Colic lymph node (tissue), 1 donor: ENCODE data around the gene CORO1A.

- PRO-cap = no peak
These were observed 115.0 kb downstream of the NPIPB11 start for GRCh38 chr16:29291259-29292125.

GRCh38 chr16:29310695-29311665 is 95.5 kb downstream of the NPIPB11 start:
- PRO-cap = no peak

GRCh38 chr16:29318457-29318800 is 88.1 kb downstream of the NPIPB11 start:
- PRO-cap = no peak

GRCh38 chr16:29318801-29319052 is 87.8 kb downstream of the NPIPB11 start:
- PRO-cap = no peak

DNA sequence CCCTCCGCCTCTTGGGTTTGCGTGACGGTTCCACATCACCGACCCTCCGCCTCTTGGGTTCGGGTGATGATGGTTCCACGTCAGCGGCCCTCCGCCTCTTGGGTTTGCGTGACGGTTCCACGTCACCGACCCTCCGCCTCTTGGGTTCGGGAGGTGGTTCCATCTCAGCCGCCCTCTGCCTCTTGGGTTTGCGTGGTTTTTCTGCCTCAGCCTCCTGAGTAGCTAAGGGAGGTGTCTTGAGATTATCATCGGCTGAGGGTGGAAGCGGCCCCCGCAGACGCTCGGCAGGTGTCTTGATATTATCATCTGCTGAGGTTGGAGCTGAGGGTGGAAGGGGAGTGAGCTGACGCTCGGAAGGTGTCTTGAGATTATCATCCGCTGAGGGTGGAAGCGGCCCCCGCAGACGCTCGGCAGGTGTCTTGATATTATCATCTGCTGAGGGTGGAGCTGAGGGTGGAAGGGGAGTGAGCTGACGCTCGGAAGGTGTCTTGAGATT is 25.0 kb downstream of the NPIPB11 start:
- PRO-cap = no peak

DNA sequence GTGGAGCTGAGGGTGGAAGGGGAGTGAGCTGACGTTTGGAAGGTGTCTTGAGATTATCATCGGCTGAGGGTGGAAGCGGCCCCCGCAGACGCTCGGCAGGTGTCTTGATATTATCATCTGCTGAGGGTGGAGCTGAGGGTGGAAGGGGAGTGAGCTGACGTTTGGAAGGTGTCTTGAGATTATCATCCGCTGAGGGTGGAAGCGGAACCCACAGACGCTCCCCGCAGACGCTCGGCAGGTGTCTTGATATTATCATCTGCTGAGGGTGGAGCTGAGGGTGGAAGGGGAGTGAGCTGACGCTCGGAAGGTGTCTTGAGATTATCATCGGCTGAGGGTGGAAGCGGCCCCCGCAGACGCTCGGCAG is 24.5 kb downstream of the NPIPB11 start:
- PRO-cap = unidirectional peak, plus-strand start at position 211 of the sequence

GRCh38 chr16:29572037-29572441 is 91.0 kb upstream of the SPN start:
- PRO-cap = no peak

- PRO-cap = bidirectional peak, plus-strand start at chr16:29595672, minus-strand start at chr16:29595381
These were observed 67.6 kb upstream of the SPN start for GRCh38 chr16:29595433-29595957.

DNA sequence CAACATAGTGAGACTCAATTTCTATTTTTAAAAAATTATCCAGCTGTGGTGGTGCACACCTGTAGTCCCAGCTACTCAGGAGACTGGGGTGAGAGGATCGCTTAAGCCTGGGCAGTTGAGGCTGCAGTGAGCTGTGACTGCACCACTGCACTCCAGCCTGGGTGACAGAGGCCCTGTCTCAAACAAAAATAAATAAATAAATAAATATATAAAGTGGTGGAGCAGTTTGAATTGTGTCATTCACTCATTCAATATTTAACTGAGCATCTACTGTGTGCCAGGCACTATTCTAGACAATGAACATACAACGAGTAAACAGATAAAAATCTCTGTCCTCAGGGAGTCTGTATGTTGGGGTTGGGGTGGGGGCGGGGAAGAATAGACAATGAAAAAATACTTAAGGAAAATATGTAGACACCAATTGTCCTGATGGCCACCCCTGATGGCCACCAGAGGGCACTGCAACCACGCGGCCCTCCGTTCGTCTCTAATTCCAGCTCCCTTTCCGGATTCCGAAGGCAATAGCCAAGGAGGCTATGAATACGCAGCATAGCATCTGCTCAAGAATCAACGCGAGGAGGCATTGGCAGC is 21.3 kb downstream of the QPRT start:
- PRO-cap = no peak

DNA sequence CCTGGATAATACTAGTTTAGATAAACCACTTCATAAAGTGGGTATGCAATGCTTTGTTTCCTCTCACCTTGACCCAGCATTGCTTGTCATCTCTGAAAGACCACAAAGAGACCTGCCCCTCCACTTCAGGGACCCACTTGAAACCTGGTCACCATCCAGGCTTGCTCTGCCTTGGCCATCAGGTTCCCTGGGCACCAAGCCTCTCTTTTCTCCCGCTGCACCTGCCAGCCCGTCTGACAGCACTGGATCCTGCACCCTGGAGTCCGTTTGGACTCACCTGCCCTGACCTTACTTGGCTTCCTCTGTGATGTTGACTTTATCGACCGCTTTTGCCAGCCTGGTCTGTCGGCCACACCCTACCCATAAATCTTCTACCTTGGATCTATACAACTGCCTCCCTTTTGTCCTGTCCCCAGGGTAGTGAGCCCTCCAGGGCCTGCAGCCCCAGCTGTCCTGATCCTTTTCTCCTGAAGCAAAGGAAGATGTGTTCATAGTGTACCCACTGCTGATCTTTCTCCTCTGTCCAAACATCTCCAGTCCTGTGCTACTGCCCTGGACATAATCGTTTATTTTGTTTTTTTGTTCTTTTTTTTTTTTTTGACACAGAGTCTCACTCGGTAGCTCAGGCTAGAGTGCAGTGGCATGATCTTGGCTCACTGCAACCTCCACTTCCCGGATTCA is 12.6 kb upstream of the ZG16 start:
- PRO-cap = no peak

GRCh38 chr16:29810367-29811399 is 1.3 kb upstream of the PRRT2 start:
- PRO-cap = bidirectional peak, plus-strand start at chr16:29811452, minus-strand start at chr16:29811243

DNA sequence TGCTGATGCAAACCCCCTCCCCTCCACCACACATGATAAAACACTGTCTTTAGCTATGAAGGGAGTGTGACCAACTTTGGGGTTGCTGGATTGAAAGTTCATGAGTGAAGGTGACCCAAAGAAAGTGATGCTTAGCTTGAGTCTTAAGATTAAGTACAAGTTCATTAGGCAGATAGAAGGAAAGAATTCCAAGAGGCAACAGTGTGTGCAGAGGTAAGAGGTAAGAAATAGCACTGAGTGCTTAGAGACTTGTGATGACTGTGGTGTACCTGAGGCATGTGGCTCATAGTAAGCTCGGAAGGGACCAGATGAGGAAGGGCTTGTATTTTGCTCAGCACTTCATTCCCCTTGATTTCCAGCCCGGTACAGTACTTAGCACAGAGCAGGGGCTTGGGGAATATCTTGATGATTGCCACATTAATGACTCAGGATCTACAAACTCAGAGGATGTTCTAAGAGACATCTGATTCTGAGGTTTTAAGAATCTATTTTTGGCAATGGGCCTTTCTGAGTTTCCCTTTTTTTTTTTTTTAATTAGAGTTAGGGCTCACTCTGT is 9.0 kb downstream of the ASPHD1 start:
- PRO-cap = no peak

DNA sequence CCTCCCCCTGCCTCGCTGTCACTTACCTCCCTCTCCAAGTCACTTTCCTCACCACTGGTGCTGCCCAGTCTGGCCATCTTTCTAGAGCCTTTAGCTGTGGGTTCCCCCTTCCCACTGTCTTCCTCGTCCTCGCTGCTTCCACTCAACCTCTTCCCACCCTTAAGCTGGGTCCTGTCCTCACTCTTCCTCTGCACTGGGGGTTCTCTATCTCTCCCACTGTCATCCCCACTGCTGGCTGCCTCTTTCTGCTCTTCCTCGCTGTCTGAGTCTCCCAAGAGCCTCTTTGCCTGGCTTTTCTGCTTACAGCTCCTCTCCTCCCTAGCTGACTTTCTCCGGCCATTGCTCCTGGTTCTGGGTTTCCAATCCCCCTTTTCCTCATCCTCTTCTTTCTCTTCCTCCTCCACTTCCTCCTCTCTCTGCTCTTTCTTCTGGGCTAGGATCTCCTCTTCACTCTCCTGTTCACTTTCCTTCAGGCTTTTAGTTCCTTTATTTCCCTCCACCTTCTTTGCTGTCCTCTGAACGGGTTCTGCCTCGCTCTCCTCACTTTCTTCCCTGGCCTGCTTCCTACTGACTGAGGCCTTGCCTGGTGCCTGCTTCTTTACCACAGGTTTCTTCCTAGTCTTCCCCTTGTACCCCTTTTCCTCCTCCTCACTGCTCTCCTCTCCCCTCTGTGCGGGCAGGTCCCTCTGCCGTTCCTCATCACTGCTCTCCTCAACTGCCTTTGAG is 1.2 kb downstream of the HIRIP3 start:
- PRO-cap = no peak

GRCh38 chr16:30182962-30183950 is at the start of gene CORO1A:
CORO1A (plus strand) TSS chr16:30183602.
- PRO-cap = bidirectional peak, plus-strand start at chr16:30183435, minus-strand start at chr16:30183243; bidirectional peak, plus-strand start at chr16:30183623, minus-strand start at chr16:30183506; unidirectional peak, minus-strand start at chr16:30183791

DNA sequence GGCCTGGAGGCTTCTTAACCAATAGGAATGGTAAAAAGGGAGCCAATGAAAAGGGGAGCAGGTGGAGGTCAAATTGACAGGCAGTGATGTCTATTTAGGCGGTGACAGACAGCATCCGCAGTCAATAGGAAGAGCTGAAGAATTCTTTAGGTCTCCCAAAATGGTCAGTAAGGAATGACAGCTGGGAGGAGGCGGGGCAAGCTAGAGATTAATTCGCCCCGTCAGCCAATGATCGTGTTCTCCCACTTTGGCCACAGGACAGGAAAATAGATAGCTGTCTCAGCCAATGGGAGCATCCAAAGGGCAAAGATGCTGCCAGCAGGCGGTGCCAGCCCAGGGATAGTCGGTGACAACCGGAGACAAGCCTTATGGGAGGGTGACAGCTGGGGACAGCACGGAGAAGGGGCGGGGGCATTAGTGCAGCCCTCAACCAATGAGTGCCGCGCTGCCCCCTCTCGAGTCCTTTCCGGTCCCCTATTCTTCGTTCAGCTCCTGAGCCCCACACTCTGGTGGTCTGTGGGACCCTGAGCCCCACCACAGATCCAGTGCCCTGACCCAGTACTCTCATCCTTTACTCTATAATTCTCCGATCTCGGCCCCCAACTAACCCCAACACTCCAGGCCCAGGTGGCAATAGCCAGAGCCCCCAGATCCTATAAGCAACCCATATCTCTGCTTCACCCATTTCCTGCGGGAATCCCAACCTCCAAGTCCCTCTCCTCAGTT is 711 bp upstream of the TBC1D10B start:
- PRO-cap = unidirectional peak, plus-strand start at position 369 of the sequence

DNA sequence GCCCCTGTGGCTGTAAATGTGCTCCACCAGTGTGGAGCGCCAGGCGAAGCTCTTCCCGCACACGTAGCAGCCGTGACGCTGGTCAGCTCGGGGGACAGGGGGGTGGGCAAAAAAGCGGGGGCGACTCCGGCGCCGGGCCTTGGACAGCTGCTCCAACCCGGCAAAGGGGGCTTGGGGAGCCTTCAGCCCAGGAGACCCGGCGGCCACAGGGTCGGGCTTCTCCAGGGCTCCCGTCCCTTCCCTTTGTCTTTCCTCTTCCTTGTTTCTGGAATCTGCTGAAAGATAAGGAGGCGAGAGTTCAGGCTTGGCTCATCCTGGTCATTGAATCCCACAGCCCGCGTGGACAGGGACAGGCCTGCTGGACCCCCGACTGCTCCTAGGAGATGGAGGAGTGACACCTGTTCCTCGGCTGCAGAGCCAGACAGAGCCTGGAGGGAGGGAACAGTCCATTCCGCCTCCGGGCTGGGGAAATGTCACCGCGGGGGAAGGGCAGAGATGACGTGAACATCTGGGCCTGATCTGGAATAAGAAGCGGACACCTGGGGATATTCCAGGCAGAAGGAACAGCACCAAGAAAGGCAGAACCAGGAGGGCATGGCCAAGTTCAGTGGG is 1.7 kb downstream of the ZNF747 start:
- PRO-cap = no peak

- PRO-cap = no peak
These were observed 759 bp downstream of the ZNF688 start for GRCh38 chr16:30570597-30571313.

GRCh38 chr16:30661098-30661573 is 2.9 kb downstream of the FBRS start:
- PRO-cap = no peak

GRCh38 chr16:30668593-30669237 is 10.5 kb downstream of the FBRS start:
- PRO-cap = no peak

DNA sequence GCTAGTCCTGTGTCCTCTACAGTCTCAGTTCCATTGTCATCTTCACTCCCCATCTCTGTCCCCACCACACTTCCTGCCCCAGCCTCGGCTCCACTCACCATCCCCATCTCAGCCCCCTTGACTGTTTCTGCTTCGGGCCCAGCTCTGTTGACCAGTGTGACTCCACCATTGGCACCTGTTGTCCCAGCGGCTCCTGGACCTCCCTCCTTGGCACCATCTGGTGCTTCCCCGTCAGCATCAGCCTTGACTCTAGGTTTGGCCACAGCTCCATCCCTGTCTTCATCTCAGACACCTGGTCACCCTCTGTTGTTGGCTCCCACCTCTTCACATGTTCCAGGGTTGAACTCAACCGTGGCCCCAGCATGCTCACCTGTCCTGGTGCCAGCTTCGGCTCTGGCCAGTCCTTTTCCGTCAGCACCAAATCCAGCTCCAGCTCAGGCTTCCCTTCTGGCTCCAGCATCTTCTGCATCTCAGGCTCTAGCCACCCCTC is 16.7 kb upstream of the TMEM265 start:
- PRO-cap = no peak